Gastroesophageal sphincter (tissue), 4 donors: ENCODE measurements around a stretch of chr4.

- PRO-cap: no peak
- RAMPAGE, long total RNA, 4 experiments: no peak in any of the 4 experiments
Observed at GRCh38 chr4:184859934-184860693, 34.3 kb upstream of the ACSL1 start.

DNA sequence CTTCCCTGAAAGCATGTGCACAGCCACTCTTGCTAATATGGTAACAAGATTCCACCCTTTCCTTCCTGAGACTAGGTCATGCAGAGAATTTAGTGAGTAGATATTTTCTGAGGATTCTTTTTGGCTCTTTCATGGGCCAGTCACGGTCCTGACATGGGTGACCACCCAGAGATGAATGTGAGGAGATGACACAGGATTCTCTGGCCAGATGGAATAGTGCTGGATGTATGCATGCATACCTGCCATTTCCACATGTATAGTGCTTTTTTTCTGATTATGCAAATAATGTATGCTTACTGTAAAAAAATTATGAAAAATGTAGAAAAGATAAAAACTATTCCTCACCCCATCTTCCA lies 69.7 kb upstream of the ACSL1 start:
- PRO-cap: no peak
- RAMPAGE, long total RNA, 4 experiments: no peak in any of the 4 experiments

- PRO-cap: no peak
- RAMPAGE, long total RNA, 4 experiments: no peak in any of the 4 experiments
Observed at GRCh38 chr4:185005026-185005570, 13.2 kb upstream of the HELT start.

DNA sequence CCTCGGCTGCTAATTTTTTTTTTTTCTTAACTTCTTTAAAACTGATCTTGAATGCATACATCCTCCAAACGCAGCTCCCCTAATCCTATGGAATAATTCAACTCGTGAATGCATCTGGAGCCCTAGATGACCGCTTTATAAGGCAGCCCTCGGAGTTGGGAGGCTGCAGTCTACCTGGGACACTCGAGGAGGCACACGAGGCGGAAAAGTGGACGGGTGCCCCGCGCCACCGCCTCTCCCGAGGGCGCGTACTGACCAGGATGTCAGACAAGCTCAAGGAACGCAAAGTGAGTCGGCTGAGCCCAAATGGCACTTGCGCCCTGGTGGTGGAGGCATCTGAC lies 349 bp downstream of the HELT start:
- PRO-cap: no peak
- RAMPAGE, long total RNA, 4 experiments: no peak in any of the 4 experiments

- PRO-cap: no peak
- RAMPAGE, long total RNA, 4 experiments: no peak in any of the 4 experiments
Observed at GRCh38 chr4:185019936-185020249, 1.6 kb downstream of the HELT start.

- PRO-cap: bidirectional peak, plus-strand start at chr4:185116200, minus-strand start at chr4:185116033
- RAMPAGE, long total RNA, 4 experiments: no peak in any of the 4 experiments
Observed at GRCh38 chr4:185115875-185116308, 27.2 kb upstream of the SLC25A4 start.

GRCh38 chr4:185145318-185146072 lies 2.4 kb downstream of the SLC25A4 start:
- PRO-cap: bidirectional peak, plus-strand start at chr4:185145923, minus-strand start at chr4:185145765
- RAMPAGE, long total RNA, 4 experiments: no peak in any of the 4 experiments

- PRO-cap: no peak
- RAMPAGE, long total RNA, 4 experiments: no peak in any of the 4 experiments
Observed at GRCh38 chr4:185227454-185228409, 18.3 kb downstream of the SNX25 start.

GRCh38 chr4:185228873-185229390 lies 19.5 kb downstream of the SNX25 start:
- PRO-cap: no peak
- RAMPAGE, long total RNA, 4 experiments: no peak in any of the 4 experiments

DNA sequence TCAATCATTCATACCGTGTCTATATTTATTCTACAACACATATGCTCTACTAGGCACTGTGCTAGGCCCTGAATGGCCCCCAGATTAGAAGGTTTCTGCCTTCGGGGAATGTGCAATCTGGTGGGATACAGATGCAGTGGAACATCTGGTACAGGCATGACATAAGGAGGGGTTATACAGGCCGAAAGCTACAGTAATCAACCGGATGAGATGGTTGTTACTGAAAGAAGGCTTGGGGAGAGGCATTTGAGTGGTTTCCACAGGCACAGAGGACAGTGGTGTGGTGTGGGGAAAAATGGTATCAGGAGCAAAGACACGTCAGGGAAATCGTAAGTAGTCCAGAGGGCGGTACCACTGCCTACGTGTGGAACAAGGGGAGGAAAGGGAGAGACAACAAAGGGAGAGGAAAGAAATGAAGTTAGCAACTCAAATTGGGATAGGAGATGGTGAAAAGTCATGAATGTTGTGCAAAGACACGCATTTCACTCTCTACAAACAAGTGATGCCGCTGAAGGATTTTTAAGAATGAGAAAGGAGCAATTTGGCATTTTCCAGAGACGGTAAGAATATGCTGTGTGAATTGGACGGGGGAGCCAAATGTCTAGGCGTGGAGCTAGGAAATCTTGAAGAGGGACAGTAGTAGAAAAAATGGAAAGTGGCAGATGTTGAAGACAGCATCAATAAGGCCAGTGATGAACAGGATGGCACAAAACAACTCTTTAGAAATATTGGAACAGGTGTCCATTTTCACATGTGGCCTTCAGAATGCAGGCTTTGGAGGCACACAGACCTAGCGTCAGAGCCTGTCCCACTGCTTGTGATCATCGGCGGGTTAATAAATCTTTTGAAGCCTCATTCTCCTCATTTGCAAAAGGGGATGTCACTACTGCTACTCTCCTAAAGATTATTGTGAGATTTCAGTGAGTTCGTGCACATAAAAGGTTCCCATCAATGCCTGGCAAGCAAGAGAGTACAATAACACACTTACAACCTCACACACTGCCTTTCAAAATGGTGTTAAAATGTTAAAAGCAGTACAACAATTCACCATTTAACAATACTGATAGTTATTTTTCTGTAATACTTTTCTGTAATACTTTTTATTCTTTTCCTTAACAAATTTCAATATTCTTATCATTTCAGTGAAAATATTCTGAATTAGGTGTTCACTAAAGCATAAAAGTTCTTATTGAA lies 2.7 kb downstream of the PDLIM3 start:
- PRO-cap: bidirectional peak, plus-strand start at position 396 of the sequence, minus-strand start at position 285 of the sequence; bidirectional peak, plus-strand start at position 864 of the sequence, minus-strand start at position 565 of the sequence
- RAMPAGE, long total RNA, 4 experiments: no peak in any of the 4 experiments

DNA sequence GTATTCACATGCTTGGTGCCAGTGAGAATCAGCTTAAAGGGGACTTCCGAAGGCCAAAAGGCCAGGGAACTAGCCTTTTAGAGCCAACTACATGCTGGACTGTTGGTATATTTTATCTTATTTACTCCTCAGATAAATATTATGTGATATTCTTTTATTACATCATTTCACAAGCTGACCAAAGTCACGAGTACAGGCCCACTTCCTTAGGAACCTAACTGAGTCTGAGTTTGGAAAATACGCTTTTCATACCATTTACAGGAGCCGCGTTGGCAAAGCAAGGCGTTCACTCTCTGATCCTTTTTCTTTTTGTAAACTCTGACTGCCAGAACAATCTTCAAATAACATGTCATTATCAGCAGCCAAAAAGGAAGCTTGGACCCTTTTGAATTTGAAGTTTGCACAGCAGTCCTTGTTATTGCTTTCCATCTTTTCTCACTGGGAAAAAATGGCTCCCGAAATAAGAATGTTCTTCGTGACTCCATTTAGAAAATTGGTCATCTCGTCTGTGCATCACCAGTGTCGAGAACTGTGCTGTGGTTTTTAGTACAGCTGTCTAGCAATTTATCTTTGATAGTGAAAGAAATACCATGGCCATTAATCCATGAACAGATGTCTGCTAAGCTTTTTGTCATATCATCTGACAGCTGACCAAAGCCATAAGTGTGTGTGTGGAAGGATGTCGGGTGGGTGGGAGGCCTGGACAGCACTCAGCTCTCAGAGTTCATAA lies 41.3 kb upstream of the PDLIM3 start:
- PRO-cap: no peak
- RAMPAGE, long total RNA, 4 experiments: no peak in any of the 4 experiments

DNA sequence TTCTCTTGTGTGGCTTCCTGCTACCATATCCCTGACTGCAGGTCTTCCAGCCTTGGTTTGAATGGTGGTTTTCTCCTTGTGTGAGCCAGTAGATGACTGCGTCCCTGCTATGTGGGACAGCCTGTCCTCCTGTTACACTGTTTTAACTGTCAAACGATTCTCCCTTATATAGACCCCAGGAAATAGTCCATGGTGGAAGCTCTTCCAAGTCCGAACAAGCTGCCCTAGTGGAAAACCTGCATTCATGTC lies 126.2 kb upstream of the PDLIM3 start:
- PRO-cap: no peak
- RAMPAGE, long total RNA, 4 experiments: no peak in any of the 4 experiments

GRCh38 chr4:185719134-185719600 lies 92.8 kb downstream of the SORBS2 start:
- PRO-cap: no peak
- RAMPAGE, long total RNA, 4 experiments: no peak in any of the 4 experiments

- PRO-cap: no peak
- RAMPAGE, long total RNA, 4 experiments: no peak in any of the 4 experiments
Observed at GRCh38 chr4:185799203-185799929, 12.6 kb downstream of the SORBS2 start.

DNA sequence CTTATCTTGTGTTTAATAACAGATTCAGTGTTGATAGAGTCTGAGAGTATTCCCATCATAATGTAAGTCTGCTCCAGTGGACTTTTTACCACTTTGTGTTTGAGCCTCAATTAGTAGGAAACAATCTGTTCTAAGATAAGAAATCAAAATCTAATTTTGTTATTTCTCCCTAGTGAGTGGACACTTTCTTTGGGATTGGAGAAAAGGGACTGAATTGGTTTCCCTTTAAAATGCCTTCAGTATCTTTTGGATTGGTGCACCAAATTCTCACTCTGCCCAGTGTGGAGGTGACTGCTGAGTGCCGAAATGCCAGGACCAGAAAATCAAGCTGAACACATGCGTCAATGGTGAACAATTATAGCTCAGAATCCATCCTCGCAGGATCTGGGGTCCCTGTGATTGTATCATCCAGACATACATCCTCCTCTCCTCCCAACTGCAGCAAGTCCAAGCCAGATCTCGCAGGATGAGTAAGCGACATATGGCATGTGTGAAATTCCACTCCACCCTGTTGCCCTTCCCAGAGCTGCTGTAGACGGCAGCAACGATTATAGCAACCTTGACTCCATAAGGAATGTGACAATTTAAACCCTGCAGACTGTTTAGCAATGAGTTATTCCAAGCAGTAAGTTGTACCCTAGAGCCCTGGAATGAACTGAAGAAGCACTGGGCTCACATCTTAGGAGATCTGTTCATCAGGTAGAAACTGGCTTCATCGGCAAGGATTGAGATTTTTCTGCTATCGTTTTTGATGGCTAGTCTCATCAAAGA lies 35.3 kb upstream of the SORBS2 start:
- PRO-cap: no peak
- RAMPAGE, long total RNA, 4 experiments: no peak in any of the 4 experiments

- PRO-cap: no peak
- RAMPAGE, long total RNA, 4 experiments: no peak in any of the 4 experiments
Observed at GRCh38 chr4:185921708-185922378, 109.8 kb upstream of the SORBS2 start.

DNA sequence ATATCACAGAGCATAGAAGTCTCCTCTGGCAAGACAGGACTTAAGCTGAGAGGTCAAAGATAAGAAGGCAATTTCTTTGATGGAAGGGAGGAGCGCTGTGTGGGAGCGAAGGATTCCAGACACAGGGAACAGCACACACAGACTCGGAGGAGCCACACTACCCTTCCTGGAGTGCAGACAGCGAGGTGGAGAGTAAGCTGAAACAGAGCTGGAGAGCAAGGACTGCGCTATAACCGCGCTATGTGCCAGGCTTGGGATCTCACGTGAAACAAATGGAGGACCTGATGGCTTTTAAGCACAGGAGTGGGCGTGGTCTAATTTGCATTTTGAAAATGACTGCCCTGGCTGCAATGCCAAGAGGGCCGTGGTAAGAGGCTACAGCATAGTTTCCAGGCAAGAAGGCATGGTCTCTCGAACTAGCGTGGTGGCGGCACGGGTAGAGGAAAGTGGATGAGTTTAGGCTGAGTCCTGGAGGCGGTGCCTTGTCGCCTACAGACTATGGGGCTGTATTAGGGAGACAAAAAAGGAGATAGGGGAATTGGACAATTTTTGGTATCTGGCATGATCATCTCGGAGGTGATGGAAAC lies 114.0 kb upstream of the SORBS2 start:
- PRO-cap: no peak
- RAMPAGE, long total RNA, 4 experiments: no peak in any of the 4 experiments

DNA sequence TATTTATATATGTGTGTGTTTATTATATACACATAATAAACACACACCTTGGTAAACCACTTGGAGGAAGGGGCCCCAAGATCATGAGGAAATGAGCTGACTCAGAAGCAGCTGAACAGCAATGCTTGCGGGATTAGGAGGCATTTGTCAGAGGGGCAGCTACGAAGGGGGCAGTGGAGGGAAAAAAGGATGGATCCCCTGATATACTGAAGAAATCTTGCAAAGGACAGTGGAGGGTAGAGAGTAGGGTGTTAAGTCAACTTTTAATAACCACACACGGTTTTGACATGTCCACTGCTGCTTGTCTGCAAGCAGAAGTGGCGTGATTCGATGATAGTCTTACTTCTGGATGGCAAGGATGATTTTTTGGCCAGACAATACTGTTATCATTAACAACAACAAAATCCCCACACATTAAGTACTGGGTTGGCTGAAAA lies 120.1 kb upstream of the SORBS2 start:
- PRO-cap: no peak
- RAMPAGE, long total RNA, 4 experiments: no peak in any of the 4 experiments

- PRO-cap: bidirectional peak, plus-strand start at chr4:185965909, minus-strand start at chr4:185965844
- RAMPAGE, long total RNA, 4 experiments: no peak in any of the 4 experiments
Observed at GRCh38 chr4:185965341-185966185, 103.4 kb upstream of the TLR3 start.

GRCh38 chr4:186026678-186026993 lies 42.3 kb upstream of the TLR3 start:
- PRO-cap: bidirectional peak, plus-strand start at chr4:186026907, minus-strand start at chr4:186026807
- RAMPAGE, long total RNA, 4 experiments: no peak in any of the 4 experiments